Islet of Langerhans (tissue), 1 donor: Measurements from ENCODE around the gene IL17B.

DNA sequence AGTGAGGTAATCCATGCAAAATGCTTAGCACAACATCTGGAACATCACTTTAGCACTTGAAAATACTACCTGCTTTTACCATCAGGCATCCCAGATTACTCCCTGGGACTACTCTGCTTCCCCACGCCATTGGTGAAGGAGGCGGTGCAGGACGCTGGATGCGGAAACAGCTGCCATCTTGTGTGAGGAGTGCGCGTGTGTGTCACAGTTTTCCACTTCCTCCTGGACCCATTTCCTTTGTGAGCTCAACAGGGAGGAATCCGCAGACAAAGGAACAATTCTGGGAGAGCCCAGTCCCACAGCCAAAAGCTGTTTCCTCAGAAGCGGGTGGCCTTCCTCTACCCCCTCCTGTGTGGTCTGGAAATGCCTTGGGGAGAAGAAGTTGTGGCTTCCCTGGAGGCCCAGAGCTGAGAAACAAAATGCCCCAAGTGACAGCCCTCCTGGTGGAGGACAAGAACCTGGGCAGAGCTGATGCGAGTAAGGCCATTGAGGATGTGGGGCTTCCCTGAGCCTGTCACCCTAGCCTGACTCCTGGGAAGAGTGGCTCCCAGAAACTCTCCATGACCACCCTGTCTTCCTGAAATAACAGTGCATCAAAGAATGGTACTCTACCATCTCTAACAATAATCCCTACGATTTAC lies 16.9 kb downstream of the AFAP1L1 start:
- RRBS = no CpG with 5 or more reads among the region's 10 CpGs

DNA sequence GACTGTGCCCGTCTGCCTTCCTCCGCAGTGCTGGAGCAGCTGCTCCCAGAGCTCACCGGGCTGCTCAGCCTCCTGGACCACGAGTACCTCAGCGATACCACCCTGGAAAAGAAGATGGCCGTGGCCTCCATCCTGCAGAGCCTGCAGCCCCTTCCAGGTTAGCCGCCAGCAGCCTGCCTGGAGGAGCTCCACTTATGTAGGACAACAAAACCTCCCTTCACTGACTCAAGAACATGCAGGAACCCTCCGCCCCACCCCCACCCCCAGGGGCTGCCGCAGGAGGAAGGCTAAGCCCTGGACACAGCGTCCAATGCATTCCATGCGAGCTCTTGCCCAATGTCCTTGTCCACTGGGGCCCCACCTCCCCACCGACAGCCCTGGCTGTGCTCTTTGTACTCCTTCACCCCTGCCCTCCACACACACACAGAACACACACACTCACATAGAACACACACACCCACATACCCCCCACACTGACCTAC lies 27.9 kb downstream of the AFAP1L1 start:
- RRBS = 86% methylated on average over 2 of the region's 12 CpGs

GRCh38 chr5:149379032-149380265 lies at the start of gene IL17B:
TSS of gene IL17B (minus strand) at chr5:149379292.
- RRBS = no CpG with 5 or more reads among the region's 27 CpGs

- RRBS = no CpG with 5 or more reads among the region's 11 CpGs
Observed at GRCh38 chr5:149407526-149408513, 28.7 kb upstream of the IL17B start.

GRCh38 chr5:149456557-149457361 lies 77.7 kb upstream of the IL17B start:
- RRBS = no CpG with 5 or more reads among the region's 6 CpGs

DNA sequence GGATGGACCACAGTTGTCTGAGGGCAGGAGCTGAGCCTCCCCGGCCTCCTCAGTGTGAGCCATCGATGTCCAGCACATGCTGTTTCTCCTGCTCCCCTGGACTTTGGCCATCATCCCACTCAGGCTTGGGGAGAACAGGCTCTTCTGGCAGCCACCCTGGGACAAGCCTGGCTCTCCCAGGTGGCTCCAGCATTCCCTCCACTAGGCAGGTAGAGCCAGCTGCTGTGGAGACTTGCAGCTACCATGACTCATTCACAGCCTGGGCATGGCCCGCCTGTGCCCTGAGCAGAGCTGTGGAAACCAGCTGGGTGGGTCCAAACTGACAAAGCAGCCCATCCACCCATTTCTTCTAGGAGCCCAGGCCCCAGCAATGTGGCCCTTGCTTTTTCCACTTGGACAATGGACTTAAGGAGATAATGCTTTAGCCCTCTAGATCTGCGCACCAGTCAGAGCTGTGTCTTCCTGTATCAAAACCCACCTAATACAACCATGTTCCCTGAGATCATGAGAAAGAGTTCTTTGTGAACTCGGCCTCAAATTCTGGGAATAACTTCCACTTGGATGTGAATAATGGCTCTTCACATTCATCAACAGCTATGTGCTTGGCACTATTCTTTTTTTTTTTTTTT lies 76.9 kb downstream of the CSNK1A1 start:
- RRBS = no CpG with 5 or more reads among the region's 5 CpGs

DNA sequence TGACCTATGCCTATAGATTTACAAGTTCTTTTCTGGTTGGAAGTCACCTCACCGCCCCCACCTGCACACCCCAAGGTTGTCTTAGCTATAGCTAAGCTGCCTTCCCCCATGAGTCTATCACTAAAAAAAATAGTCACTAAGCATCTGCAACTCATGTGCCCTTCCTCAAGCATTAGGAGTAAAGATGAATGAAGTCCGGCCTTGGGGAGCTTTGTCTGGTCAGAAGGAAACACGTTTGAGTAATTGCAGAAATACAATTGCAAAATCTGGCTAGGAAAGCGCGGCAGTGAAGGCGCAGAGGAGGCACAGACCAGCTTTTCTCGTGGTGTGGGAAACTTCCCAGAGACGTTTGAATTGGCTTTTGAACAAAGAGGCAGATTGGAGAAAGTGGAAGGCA lies 69.4 kb downstream of the CSNK1A1 start:
- RRBS = no CpG with 5 or more reads among the region's 8 CpGs

GRCh38 chr5:149506908-149507435 lies 44.3 kb downstream of the CSNK1A1 start:
- RRBS = no CpG with 5 or more reads among the region's 5 CpGs

GRCh38 chr5:149507436-149507916 lies 43.8 kb downstream of the CSNK1A1 start:
- RRBS = no CpG with 5 or more reads among the region's 7 CpGs

DNA sequence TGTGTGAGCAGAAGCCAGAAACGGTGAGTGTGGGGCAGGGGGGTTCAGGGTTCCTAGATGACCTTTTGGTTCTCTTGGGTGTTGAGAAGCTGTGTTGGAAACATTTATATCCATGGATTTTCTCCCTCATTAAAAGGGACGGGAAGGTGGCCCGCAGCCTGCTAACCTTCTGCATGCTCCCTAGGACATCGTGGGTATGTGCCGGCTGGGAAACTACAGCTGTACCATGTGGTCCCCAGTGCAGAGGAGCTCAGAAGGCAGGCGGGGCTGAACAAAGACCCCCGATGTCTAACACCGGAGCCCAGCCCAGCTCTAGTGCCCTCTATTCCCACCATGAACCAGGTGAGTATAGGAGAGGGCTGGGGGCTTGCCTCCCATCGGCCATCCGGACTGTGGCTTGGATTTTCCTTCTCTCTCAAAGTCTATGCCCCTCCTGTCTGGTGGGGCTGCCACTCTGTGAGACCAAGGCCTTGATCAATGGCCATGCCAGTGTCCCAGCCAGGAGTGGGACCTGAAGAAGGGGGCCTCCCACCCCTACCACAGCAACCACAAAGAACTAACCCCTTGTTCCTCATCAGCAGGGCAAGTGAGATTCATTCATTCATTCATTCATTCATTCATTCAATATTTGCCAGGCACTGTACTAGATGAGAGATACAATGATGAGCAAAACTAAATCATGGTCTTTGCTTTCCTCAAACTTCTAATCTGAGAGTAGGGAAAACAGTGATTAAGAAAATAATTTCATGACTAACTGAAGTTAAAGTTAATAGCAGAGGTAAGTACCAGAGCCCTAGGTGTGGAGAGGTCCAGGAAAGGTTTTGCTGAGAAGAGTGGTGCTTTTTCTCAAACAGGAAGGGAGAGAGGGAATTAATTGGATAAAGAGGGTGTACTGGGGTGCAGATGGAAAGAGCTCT lies 47.6 kb downstream of the ARHGEF37 start:
- RRBS = 89% methylated on average over 6 of the region's 10 CpGs

- RRBS = no CpG with 5 or more reads among the region's 4 CpGs
Observed at GRCh38 chr5:149680633-149681305, 49.3 kb upstream of the PPARGC1B start.

GRCh38 chr5:149820240-149820733 lies 90.2 kb downstream of the PPARGC1B start:
- RRBS = no CpG with 5 or more reads among the region's 8 CpGs

GRCh38 chr5:149828566-149828880 lies 98.4 kb downstream of the PPARGC1B start:
- RRBS = no CpG with 5 or more reads among the region's 4 CpGs

DNA sequence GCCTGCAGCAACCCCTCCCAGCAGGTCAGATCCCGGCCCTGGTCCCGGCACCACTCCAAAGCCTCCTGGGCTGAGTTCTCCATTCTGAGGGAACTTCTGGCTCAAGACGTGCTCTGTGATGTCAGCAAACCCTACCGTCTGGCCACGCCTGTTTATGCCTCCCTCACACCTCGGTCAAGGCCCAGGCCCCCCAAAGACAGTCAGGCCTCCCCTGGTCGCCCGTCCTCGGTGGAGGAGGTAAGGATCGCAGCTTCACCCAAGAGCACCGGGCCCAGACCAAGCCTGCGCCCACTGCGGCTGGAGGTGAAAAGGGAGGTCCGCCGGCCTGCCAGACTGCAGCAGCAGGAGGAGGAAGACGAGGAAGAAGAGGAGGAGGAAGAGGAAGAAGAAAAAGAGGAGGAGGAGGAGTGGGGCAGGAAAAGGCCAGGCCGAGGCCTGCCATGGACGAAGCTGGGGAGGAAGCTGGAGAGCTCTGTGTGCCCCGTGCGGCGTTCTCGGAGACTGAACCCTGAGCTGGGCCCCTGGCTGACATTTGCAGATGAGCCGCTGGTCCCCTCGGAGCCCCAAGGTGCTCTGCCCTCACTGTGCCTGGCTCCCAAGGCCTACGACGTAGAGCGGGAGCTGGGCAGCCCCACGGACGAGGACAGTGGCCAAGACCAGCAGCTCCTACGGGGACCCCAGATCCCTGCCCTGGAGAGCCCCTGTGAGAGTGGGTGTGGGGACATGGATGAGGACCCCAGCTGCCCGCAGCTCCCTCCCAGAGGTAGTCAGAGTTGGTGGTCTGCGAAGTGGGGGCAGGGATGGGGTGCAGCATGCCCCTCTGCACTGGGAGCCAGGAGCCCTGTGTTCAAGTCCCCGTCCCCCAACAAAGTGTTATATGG lies 103.1 kb downstream of the PPARGC1B start:
- RRBS = 79% methylated on average over 5 of the region's 33 CpGs

- RRBS = no CpG with 5 or more reads among the region's 11 CpGs
Observed at GRCh38 chr5:149887428-149888280, 56.9 kb downstream of the PDE6A start.

DNA sequence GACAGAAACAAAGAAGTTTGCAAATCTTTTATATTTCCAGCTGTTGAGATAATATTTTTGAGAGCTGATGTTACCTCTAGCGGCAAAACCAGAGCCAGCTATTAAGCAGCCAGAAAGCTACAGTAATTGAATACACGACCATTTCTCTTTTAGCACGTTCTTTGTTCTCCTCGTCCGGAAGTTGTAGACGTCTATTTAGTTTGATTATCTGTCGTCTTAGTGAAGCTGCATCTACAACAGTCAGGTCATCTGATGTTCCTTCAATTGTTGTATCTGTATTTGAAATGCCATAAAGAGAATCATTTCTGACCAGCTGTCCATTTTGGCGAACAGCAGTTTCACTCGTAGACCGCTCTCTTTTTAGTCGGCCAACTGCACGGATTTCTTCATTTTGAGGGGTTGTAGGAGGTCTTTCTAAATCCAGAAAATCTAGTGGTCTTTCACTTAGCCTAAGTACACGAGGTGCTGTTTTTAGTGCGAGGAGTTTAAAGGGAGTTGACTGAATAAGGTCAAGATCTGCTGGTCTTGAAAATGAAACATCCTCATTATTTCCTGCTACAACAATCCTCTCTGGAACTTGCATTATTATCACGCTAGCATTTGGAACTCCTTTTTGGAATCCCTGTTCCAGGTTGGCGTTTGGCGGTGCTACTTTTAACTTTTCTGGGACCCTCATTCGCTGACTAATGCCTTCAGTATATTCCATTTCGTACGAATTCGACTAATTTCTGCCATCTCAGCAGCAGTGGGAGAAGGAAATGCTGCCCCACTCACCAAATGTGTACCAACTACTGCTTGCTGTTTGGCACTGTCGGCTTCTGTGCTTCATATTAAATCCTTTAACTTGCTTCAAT lies 12.4 kb downstream of the PDE6A start:
- RRBS = no CpG with 5 or more reads among the region's 22 CpGs

DNA sequence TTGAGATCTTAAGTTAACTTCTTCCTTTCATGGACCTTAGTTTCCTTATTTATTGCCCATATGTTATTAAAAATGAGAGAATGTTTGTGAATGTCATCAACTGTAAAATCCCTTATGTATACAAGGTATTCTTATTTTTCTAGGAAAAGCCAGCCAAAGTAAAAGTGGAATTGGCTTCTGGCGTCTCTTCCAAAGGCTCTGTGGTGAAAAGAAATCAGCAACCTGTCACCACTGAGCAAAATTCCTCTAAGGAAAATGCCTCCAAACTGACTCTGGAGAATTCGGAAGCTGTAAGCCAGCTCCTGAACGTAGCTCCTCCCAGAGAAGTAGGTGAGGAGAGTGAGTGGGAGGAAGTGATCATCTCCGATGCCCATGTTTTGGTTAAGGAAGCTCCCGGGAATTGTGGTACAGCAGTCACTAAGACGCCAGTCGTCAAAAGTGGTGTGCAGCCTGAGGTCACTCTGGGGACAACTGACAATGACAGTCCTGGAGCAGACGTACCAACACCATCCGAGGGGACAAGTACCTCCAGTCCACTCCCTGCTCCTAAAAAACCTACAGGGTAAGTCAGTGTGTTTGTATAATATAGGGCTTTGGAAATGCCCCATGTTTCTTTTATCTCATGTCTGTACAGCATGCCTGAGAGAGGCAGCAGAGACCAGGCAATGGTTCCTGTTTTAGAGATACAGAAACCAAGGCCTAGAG lies 23.7 kb downstream of the HMGXB3 start:
- RRBS = no CpG with 5 or more reads among the region's 9 CpGs

GRCh38 chr5:150051893-150052359 lies 34.4 kb downstream of the CSF1R start:
- RRBS = no CpG with 5 or more reads among the region's 13 CpGs

GRCh38 chr5:150058631-150059089 lies 27.7 kb downstream of the CSF1R start:
- RRBS = no CpG with 5 or more reads among the region's 3 CpGs

- RRBS = no CpG with 5 or more reads among the region's 4 CpGs
Observed at GRCh38 chr5:150106563-150107140, 20.3 kb upstream of the CSF1R start.